Anterior vena cava (tissue), 1 donor: ENCODE results near the gene ZNF24.

- PRO-cap = no peak
These were observed 43.4 kb downstream of the MAPRE2 start for GRCh38 chr18:35084510-35085048.

DNA sequence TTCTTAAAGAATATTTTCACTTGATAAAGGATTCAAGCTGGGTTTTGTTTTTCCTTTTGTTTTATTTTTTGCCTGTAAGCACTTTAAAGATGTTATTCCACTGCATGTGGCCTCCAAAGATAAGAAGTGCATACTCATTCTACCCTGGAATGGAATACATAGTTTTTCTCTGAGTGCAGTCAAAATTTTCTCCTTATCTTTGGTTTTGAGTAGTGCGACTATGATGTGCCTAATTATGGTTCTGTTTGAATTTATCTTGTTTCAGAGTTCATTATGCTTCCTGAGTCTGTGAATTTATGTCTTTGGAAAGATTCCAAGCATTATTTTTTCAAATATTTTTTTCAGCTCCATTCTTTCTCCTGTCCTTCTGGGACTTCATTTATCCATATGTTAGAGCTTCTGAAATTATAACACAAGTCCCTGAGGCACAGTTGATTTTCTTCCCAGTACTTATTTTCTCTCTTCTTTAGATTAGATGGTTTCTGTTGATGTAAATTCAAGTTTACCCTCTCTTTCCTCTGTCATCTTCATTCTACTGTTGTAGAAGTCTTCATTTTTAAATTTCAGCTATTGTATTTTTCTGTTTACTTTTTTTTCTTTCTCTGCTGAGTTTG lies 69.6 kb downstream of the MAPRE2 start:
- PRO-cap = no peak

- PRO-cap = bidirectional peak, plus-strand start at chr18:35118071, minus-strand start at chr18:35117949
These were observed 76.8 kb downstream of the MAPRE2 start for GRCh38 chr18:35117782-35118568.

GRCh38 chr18:35205677-35206099 lies 35.1 kb upstream of the ZNF397 start:
- PRO-cap = no peak

DNA sequence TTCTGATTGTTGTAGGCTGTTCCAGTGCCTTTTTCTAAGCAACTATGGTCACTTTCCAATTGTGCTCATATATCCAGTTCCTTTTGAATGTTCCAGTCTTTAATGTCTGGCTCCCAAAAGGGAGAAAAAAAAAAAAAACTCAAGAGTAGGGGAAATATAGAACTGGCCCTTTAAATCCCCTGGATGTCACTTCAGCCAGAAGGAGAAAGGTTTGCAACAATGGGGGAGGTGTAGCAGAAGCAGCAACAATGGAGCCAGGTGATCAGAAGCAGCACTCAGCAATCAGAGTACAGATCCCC lies 25.9 kb upstream of the ZNF397 start:
- PRO-cap = no peak

DNA sequence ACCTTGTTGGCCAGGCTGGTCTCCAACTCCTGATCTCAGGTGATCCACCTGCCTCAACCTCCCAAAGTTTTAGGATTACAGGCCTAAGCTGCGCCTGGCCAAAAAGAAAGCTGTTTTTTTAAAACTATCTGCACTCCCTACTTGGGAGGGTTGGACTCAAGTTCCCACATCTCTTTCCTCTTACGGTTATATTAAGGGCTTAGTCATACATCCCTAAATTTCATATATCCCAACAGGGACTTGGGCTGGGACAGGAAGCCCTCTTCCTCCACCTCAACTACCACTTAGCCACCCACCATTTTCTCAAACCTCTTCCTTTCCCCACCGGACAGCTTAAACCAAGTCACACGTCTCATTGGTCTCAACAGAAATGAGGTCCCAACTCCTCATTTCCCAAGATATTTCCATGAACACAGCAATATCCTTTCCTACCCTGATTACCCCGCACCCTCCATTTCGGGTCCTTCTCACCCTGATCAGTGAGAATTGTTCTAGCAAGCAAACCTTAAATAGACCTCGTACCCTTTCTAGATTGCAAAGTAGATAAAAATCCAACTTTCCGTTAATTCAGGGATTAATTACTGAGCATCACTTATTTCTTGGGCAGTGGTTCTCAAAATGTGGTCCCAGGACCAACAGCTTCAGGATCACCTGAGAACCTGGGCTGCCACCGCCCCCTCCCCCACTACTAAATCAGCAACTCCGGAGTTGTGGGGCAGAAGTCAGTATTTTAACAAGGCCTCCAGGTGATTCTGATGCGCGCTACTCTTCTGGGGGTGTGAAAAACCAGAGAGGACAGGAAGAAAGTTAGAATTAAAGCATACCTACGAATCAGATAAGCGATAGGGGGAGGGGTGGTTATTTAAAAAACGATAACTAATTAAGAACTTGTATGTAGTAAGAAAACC lies 602 bp downstream of the ZSCAN30 start:
- PRO-cap = no peak

- PRO-cap = bidirectional peak, plus-strand start at chr18:35344555, minus-strand start at chr18:35344441; unidirectional peak, minus-strand start at chr18:35344624
These were observed at the start of gene ZNF24 for GRCh38 chr18:35344262-35344910. Gene ZNF24, minus strand, starts transcription at chr18:35344420.

DNA sequence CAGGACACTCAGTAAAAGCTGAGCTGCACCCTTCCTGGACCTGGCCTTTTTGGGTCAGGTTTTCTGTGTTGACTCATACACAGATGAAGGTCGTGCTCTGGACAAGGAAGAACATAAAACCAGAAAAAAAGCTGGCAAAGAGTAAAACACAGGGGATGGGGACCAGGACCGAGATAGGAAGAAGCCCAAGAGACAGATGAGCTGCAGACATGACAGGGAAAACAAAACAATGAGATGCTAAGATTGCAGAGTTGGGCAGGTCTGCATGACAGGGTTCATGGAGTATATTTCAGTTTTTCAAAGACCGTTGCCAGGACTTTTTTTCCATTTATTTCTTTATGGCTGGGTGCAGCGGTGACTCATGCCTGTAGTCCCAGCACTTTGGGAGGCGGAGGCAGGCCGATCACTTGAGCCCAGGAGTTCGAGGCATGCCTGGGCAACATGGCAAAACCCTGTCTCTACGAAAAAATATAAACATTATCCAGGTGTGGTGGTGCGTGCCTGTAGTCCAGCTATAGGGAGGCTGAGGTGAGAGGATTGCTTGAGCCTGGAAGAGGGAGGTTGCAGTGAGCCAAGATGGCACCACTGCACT lies 41.4 kb downstream of the INO80C start:
- PRO-cap = no peak

DNA sequence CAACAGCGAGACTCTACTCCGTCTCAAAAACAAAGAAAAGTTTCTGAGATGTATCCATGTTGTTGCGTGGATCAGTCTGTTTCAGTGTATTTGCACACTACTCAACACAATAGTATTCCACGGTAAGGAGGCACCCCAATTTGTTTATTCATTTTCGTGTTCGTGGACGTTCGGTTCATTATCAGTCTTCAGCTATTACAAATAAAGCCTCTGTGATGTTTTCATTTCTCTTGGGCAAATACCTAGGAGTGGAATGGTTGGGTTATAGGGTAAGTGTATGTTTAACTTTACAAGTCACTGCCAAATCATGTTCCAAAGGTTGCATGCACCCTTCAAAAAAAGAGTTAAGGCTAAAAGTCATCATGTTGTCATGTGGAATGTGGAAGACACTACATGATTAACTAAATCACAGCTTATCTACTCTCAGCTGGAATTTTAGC lies 15.9 kb downstream of the INO80C start:
- PRO-cap = no peak

DNA sequence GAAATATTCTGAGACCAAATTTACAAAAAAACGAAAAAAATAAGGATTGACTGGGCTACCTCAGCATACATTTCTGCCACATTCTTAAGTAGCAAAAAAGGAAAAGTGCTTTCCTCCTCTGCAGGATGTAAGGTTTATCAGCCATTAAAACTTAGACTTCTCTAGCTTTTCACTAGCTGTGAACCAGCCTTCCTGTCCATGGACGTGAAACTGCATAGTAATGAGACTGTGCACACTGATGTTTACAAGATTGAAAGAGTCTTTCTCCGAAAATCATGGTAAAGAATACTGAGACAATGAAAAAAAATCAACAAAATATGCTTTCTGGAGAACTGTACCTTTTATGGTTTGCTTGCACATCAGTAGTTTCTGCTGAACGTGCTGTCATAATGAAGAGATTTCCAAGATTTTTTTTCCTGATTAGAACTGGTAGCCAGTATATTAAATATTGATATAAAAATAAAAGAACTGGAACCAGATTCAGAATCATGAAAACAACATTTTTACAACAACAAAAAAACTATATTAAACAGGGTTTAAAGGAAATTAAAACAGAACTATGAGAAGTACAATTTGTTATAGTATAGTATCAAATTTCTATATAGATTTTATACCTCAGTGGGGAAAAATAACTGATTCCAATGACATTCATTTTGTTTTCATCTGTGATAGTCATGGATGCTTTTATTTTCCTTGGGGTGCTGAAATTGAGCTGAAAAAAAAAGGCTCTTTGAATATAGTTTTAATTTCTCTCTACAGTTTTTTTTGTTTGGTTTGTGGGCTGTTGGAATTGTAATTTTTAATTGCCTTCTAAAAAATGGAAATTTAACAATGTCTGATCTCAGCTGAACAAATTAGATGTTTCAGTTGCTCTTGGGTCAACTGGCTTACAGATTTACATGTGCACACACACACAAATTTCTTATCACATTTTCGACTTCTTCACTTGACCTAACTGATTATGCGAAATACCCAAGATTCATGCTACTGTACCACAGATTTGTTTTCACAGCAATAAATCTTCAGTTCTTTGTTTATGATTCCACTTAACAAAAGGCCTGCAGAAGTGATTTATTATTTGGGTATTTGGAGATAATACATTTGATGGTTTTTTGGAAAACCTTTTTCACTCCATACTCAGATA lies 128.6 kb downstream of the GALNT1 start:
- PRO-cap = no peak

- PRO-cap = no peak
These were observed 110.8 kb upstream of the C18orf21 start for GRCh38 chr18:35861372-35862366.

- PRO-cap = no peak
These were observed 88.3 kb upstream of the C18orf21 start for GRCh38 chr18:35884191-35884563.

GRCh38 chr18:35914744-35915128 lies 57.7 kb upstream of the C18orf21 start:
- PRO-cap = no peak

- PRO-cap = no peak
These were observed 20.2 kb downstream of the ELP2 start for GRCh38 chr18:36149880-36150385.

- PRO-cap = no peak
These were observed 7.4 kb upstream of the MOCOS start for GRCh38 chr18:36179730-36180440.

GRCh38 chr18:36543886-36544742 lies 246.6 kb downstream of the FHOD3 start:
- PRO-cap = no peak

- PRO-cap = no peak
These were observed 162.3 kb downstream of the CELF4 start for GRCh38 chr18:37403191-37403711.

GRCh38 chr18:37566344-37567091 lies 920 bp upstream of the CELF4 start:
- PRO-cap = no peak

GRCh38 chr18:39841441-39842336 lies 2113.3 kb upstream of the PIK3C3 start:
- PRO-cap = no peak

GRCh38 chr18:42038754-42039186 lies 83.7 kb downstream of the PIK3C3 start:
- PRO-cap = no peak